GM06990 (cell line): ENCODE measurements around the genes PCDHB16, PCDHB12, PCDHGA4, PCDHGA9, PCDHGA10, PCDHGC4, RNF14 and GNPDA1.

- RRBS = no CpG with 5 or more reads among the region's 18 CpGs
Measured at GRCh38 chr5:141182246-141182870, at the start of gene PCDHB16. PCDHB16 (plus strand) TSS chr5:141182387.

DNA sequence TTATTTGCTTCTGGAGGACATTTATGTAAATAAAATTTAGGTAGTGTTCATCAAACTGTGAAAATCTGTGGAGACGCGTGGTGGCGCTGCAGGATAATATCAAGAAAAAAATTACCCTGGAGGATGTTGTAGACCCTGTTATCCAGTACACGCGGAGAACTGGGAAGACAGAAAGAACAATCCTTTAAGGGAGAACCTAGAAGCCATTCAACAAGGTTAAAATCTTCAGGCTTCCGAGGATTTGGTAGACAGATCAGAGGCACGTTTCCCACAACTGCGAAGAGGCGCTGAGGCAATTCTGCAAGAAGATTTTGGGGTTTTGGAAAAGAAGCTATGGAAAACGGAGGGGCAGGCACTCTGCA, at the start of gene PCDHB12:
Gene PCDHB12, plus strand, starts transcription at position 145 of the 362 bp plus-strand sequence.
- RRBS = no CpG with 5 or more reads among the region's 10 CpGs

GRCh38 chr5:141354715-141355137, at the start of gene PCDHGA4:
PCDHGA4 (plus strand) TSS chr5:141355021.
- RRBS = no CpG with 5 or more reads among the region's 3 CpGs

- RRBS = no CpG with 5 or more reads among the region's 30 CpGs
Measured at GRCh38 chr5:141355138-141355629, 363 bp downstream of the PCDHGA4 start.

DNA sequence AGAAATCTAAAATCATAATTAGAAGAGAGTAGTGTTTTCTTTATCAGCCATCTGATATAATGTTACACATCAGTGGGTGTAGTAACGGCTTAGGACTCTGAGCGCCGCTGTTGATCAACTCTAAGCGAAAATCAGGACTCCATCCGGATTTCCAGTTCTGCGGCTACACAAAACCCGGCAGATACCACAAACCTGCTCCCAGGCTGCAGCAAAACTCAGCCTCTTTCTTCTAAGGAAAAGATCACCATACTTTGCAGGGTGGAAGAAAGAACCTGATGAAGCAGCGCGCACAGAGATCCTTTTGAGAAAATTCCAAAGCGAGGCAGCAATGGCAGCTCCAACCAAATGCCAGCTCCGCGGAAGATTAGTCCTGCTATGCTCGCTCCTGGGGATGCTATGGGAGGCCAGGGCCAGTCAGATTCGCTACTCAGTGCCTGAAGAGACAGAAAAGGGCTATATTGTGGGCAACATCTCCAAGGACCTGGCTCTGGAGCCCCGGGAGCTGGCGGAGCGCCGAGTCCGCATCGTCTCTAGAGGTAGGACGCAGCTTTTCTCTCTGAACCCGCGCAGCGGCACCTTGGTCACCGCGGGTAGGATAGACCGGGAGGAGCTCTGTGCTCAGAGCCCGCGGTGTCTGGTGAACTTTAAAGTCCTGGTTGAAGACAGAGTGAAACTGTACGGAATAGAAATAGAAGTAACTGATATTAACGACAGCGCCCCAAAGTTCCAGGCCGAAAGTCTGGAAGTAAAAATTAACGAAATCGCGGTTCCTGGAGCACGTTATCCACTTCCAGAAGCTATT, at the start of gene PCDHGA9:
Gene PCDHGA9, plus strand, starts transcription at position 154 of the 802 bp plus-strand sequence.
- RRBS = no CpG with 5 or more reads among the region's 37 CpGs

DNA sequence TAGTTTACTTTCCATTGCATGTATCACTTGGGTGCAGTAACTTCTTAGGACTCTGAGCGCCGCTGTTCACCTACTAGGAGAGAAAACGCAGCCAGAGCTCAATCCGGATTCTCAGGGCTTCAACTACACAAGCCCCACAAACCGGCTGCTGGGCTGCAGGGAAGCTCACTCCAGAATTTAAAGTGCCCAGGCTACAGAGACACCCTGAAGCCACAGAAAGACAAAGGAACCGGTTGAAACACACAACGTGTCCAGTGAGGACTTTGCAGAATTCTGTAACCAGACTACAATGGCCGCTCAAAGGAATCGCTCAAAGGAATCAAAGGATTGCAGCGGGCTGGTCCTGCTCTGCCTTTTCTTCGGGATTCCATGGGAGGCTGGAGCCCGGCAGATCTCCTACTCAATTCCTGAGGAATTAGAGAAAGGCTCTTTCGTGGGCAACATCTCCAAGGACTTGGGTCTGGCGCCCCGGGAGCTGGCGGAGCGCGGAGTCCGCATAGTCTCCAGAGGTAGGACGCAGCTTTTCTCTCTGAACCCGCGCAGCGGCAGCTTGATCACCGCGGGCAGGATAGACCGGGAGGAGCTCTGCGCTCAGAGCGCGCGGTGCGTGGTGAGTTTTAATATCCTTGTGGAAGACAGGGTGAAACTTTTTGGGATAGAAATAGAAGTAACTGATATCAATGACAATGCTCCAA, at the start of gene PCDHGA10:
Gene PCDHGA10, plus strand, starts transcription at position 101 of the 695 bp plus-strand sequence.
- RRBS = 19% methylated on average over 5 of the region's 31 CpGs

DNA sequence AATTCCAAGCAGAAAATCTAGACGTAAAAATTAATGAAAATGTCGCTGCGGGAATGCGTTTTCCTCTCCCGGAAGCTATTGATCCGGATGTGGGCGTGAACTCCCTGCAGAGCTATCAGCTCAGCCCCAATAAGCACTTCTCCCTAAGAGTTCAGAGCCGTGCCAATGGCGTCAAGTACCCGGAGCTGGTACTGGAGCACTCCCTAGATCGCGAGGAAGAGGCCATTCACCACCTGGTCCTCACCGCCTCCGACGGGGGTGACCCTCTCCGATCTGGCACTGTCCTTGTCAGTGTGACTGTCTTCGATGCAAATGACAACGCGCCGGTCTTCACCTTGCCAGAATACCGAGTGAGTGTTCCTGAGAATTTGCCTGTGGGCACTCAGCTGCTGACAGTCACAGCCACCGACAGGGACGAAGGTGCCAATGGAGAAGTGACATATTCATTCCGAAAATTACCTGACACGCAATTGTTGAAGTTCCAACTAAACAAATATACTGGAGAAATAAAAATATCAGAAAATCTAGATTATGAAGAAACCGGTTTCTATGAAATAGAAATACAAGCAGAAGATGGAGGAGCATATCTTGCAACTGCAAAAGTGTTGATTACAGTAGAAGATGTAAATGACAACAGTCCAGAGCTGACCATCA, 922 bp downstream of the PCDHGA10 start:
- RRBS = 12% methylated on average over 3 of the region's 26 CpGs

GRCh38 chr5:141484498-141485222, at the start of gene PCDHGC4:
PCDHGC4 (plus strand) TSS chr5:141485030.
- RRBS = 24% methylated on average over 9 of the region's 37 CpGs

- RRBS = no CpG with 5 or more reads among the region's 3 CpGs
Measured at GRCh38 chr5:141514956-141515748, 26.3 kb downstream of the PCDHGC5 start.

- RRBS = no CpG with 5 or more reads among the region's 4 CpGs
Measured at GRCh38 chr5:141564047-141564510, 54.7 kb downstream of the DIAPH1 start.

DNA sequence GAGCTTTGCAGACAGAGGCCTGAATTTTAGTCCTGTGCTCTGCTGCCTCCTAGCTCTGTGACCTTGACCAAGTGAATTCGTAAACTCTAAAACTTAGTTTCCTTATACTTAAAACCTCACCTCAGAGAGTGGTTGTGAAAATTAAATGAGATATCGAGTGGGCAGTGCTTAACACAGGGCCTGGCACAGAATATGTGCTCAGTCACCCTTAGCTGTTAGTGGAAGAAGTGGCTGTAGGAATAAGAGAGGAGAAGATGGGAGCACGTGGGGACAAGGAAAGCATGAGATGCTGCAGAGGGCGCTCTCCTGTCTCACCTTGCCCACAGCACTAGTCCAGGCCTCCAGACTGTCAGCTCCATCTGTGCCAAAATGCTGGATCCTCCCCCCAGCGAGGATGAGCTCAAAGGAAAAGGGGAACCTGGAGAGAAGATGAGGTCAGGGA, 12.6 kb downstream of the ARAP3 start:
- RRBS = no CpG with 5 or more reads among the region's 5 CpGs

DNA sequence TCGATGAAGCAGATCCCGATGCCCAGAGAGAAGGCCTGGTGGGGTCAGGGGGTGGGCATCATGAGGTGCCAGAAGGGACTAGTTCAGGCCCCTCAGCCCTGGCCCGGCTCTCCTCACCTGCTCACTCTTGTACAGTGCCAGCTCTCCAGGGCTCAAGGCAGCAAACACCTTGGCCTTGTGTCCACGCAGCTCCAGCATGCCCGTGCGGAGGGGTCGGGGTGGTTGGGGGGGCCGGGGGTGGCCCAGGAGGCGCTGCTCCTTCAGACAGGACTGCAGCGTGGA, 9.5 kb downstream of the ARAP3 start:
- RRBS = 36% methylated on average over 2 of the region's 10 CpGs

- RRBS = no CpG with 5 or more reads among the region's 4 CpGs
Measured at GRCh38 chr5:141822038-141822735, 56.0 kb downstream of the PCDH1 start.

DNA sequence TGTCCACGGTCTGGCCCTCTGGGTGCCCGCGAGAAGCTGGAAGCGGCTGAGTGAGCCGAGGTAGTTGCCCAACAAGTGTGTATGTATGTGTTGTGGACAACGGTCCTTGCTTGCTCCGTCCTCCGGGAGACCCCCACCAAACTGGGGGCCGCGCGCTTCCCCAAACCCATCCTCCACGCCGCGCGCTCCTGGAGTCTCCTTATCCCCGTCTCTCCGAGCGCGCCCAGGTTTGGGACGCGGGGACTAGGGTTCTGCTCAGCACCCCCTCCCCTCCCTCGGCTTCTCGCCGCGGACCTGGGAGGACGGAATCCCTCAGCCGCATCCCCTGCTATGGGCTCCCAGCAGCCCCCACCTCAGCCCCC, 493 bp downstream of the PCDH1 start:
- RRBS = no CpG with 5 or more reads among the region's 27 CpGs

DNA sequence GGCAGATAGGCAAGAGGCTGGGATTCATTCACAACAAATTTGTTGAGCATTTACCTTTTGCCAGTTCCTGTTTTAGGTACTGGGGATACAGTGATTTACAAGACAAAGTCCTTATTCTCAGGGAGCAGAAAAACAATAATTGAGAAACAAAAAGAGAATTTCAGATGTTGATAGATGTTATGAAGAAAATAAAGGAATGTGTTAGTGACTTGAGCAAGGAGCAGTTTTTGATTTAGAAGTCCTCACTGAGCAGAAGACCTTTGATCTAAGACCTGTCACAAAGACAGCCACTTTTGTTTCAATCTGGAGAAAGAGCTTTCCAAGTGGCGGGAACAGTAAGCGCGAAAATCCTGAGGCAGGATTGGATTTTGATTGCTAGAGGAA, 7.2 kb downstream of the DELE1 start:
- RRBS = no CpG with 5 or more reads among the region's 3 CpGs

DNA sequence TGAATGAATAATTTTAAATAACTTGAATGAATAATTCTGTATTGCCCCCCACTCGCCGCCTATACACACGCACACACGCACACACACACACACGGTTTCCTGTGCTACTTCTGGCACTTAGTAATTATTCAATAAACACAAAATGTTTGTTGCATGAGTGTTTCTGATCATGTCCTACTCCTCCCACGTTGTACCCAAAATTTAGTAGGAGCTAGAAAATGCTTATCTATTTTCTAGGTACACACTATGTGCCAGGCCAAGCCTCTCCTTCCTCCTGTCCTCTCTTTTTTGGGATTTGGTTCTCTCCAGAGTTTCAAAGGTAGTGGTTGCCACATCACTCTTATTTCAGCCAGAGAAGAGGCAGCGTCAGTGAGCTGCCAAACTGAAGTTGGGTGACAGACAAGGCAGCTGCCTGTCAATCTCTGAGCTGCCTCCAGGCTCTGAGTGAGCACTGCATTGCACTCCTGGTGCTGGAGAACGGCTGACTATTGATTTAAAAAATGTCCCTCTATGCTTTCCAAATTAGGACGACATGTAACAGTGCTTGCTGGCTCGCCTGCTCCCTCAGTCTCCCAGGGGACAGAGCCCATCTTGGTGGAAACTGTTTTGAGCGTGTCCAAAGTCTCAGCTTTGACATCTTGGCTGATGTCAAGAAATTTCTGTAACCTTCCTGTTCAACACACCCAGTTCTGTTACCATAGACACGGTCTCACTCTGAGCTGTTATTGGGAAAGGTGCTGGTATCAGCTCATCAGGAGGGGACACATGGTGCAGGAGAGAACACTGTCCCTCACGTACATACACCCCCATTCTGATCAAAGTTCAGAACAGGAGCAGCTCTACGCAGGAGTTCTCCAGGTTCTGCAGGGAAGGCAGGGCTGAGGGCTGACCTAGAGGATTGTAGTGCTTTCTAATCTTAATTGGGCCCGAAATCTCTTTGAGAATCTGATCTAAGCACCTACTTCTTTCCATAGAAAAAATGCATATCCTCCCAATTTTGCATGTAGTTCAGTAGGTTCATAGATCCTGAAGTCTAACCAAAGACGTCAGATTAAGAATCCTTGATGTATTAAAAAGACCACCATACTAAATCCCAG, 15.8 kb downstream of the PCDH12 start:
- RRBS = no CpG with 5 or more reads among the region's 16 CpGs

DNA sequence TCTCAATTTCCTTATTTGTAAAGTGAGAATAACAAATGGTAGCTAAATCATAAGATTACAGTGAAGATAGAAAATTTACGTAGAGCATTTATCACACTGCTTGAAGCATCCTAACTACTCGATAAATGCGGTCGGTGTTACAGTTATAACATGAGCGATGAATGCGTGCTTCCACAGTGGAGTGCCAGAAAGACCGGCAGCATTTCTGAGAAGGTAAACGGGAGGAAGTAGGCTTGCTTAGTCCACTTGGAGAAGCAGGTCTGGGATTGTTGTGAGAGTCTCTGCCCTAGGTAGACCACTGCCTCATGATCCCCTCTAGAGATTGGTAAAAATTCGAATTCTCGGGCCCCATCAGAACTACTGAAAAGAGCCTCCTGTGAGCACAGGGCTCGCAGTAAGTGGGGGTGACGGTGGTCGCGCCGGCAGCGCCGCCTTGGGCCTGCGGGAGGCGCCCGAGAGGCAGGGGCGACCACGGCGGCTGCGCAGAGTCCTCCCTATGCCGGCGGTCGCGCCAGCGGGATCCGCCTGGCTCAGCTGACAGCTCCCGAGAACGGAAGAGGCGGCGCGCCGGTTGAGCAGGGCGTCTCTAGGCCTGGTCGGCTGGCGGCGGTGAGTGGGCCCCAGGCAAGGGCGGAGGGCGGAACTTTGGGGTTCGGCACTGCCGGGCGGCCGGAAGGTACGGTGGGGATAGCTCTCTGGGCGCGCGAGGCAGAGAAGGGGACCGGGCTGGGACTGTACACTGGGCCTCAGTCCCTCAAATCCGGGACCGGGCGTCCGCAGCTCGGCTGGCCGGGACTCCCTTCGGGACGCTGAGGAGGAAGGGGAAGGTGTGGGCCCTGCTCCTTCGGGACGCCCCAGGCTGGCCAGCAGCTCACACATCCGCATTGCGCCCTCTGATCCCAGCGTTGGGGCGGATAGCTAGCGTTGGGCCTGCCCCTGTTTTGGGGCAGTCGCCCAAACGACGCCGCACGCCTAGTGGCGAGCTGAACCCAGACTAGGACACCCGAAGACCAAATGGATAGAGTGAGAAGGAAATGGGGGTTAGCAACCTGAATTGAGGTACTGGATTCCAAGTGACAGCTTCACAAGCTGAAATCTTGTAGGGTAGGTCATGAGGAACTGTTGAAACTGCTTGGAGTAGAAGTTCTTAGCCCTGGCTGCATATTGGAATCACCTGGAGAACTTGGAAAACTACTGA, at the start of gene RNF14:
Gene RNF14, plus strand, starts transcription at position 547 of the 1,198 bp plus-strand sequence.
- RRBS = 4% methylated on average over 34 of the region's 73 CpGs

DNA sequence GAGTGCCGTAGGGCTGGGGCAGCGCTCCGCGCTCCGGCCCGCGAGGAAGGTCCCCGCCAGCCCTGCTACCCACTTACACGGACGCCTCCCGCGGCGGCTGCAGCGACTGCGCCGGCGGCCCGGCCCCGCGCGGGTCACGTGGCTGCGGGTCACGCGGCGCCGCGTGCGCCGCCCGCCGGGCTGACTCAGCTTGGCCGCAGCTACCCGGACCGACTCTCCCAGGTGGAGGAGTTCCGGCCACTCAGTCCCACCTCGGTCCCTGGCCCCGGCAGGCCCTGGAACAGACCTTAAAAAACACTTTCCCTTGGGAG, at the start of gene GNPDA1:
Gene GNPDA1, minus strand, starts transcription at position 110 of the 311 bp plus-strand sequence.
- RRBS = 4% methylated on average over 32 of the region's 38 CpGs

DNA sequence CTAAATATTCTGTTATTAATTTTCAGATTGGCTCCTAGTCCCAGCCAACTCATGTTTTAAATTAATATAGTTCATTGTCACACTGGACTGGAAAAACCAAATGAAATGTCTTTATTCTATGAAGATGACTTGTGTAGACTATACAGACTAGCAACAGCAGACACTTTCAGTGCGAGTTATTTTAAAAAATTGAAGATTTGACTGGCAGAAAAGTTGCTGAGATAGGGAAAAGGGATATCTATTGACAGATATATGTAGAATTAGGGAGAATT, 21.5 kb downstream of the NDFIP1 start:
- RRBS = no CpG with 5 or more reads among the region's 1 CpG

DNA sequence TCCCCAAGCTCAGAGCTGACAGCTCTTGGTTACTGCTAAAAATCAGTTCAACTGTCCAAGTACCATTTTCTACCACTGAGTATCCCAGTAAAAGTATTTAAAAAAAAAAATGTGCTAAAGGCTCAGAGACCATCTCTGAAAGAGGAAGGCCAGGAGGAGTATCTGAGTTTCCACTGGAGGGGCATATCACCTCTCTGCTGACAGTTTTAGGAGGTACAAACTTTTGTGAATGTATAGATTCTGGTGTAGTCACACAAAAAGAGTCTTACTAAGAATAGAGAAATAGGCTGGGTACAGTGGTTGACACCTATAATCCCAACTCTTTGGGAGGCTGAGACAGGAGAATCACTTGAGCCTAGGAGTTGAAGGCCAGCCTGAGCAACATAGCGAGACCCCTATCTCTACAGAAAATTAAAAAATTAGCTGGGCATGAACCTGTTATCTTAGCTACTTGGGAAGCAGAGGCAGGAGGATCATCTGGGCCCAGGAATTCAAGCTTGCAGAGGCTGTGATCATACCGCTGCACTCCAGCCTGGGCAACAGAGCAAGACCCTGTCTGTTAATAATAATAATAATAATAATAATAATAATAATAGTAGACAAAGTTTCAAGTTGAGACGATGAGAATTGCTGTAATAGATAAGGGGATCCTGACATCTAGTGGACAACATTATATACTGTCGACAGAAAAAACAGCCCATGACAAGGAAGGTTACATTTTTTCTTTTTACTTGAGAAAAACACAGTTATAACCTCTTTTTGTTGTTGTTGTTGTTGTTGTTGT, 35.0 kb downstream of the NDFIP1 start:
- RRBS = no CpG with 5 or more reads among the region's 4 CpGs